Epithelial cell of proximal tubule (primary cell): ENCODE results near the gene C2orf16.

- RAMPAGE, long total RNA: no peak
- RRBS: no CpG with 5 or more reads among the region's 5 CpGs
Measured at GRCh38 chr2:27408232-27408587, 1.2 kb downstream of the PPM1G start.

DNA sequence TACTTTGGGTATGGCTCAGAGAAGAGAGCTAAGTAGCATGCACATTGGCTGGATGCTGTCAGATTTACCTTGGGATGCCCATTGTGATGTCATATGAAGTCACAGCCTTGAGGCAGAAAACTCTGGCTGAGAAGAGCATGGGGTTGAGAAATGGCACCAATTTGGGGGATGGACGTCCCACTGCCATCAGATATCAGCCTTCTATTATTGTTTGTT lies at the start of gene C2orf16:
TSS of gene C2orf16 (plus strand) at position 110 of the 216 bp plus-strand sequence.
- RAMPAGE, long total RNA: no peak
- RRBS: no CpG with 5 or more reads among the region's 1 CpG

DNA sequence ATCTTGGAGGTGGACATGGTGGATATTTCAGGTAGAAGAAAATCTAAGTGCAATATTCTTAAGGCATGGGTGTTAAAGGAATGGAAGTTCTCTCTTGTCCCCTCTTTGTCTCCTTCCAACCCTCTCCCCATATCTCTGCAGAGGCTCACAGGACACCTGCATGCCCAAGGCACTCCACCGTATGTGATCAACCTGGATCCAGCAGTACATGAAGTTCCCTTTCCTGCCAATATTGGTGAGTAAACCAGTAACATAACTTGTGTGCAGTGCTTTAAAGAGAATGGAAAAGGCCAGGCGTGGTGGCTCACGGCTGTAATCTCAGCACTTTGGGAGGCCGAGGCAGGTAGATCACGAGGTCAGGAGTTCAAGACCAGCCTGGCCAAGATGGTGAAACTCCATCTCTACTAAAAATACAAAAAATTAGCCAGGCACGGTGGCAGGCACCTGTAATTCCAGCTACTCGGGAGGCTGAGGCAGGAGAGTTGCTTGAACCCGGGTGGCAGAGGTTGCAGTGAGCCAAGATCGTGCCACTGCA lies 935 bp downstream of the GPN1 start:
- RAMPAGE, long total RNA: no peak
- RRBS: no CpG with 5 or more reads among the region's 9 CpGs

DNA sequence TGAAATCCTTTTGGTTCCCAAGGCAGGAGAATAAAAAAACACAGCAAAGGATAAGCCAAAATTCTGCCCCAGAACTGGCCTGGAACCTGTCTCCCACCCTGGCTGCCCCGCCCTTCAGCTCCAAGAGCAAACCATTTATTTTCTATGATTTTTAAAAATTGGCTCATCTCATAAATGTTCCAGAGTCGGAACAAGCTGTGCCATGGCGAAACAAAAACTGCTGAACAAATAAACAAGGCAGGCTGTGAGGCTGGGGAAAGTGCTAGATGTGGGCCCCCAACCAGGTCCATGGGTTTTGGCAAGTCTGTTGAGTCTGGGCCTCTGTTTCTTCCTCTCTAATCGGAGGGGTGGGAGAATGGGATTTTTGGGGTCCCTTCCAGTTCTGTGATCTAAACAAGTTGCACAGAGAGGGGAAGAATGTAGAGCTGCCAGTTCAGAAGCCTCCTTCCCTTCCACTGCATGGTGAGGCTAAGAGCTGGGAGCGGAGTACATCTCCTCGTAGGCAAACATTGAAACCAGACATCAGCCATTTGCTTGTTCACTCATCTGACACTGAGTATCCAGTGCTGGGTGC lies 44.3 kb downstream of the SLC4A1AP start:
- RAMPAGE, long total RNA: no peak
- RRBS: no CpG with 5 or more reads among the region's 6 CpGs

- RAMPAGE, long total RNA: no peak
- RRBS: no CpG with 5 or more reads among the region's 3 CpGs
Measured at GRCh38 chr2:27724237-27724580, 47.3 kb upstream of the MRPL33 start.

- RAMPAGE, long total RNA: no peak
- RRBS: no CpG with 5 or more reads among the region's 11 CpGs
Measured at GRCh38 chr2:27891438-27892218, 1.1 kb downstream of the BABAM2 start.

GRCh38 chr2:27959316-27960069 lies 69.0 kb downstream of the BABAM2 start:
- RAMPAGE, long total RNA: no peak
- RRBS: no CpG with 5 or more reads among the region's 4 CpGs

DNA sequence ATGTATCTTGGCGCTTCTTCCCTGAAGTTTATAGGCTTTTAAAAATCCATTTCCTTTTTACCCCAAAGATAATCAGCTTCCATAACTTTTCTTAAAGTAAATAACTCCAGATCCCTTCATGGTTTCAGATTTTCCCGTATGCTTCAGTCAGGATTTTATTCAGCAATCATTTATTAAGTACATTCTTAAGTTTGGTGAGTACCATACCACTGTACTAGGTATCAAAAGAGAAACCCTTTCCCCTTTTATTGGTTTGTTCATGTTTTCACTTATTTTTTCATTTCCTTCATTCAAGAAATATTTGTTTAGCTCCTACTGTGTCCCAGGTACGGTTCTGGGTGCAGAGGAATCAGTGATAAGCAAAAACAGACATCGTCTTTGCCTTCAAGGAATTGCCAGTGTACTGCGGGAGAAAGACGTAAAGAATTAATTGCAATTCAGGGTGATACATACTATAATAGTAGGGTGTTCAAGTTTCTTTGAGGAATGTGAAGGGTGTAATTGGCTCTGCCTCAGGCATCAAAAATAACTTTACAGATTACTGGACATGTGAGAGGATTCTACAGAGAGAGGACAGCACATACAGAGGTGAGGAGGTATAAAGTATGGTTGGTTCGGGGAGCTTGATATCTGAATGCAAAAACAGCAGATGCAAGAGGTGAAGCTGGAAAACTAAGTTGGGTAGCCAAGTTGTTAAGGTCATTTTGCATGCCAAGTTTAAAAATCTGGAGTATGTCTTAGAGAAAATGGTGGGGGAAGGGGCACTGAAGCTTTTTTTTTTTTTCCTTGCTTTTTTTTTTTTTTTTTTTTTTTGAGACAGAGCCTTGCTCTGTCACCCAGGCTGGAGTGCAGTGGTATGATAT lies 227.7 kb upstream of the FOSL2 start:
- RAMPAGE, long total RNA: no peak
- RRBS: no CpG with 5 or more reads among the region's 7 CpGs

- RAMPAGE, long total RNA: no peak
- RRBS: no CpG with 5 or more reads among the region's 9 CpGs
Measured at GRCh38 chr2:28172154-28172982, 220.3 kb upstream of the FOSL2 start.

GRCh38 chr2:28273624-28274273 lies 118.9 kb upstream of the FOSL2 start:
- RAMPAGE, long total RNA: no peak
- RRBS: no CpG with 5 or more reads among the region's 8 CpGs

- RAMPAGE, long total RNA: no peak
- RRBS: no CpG with 5 or more reads among the region's 12 CpGs
Measured at GRCh38 chr2:28334251-28334792, 58.3 kb upstream of the FOSL2 start.

DNA sequence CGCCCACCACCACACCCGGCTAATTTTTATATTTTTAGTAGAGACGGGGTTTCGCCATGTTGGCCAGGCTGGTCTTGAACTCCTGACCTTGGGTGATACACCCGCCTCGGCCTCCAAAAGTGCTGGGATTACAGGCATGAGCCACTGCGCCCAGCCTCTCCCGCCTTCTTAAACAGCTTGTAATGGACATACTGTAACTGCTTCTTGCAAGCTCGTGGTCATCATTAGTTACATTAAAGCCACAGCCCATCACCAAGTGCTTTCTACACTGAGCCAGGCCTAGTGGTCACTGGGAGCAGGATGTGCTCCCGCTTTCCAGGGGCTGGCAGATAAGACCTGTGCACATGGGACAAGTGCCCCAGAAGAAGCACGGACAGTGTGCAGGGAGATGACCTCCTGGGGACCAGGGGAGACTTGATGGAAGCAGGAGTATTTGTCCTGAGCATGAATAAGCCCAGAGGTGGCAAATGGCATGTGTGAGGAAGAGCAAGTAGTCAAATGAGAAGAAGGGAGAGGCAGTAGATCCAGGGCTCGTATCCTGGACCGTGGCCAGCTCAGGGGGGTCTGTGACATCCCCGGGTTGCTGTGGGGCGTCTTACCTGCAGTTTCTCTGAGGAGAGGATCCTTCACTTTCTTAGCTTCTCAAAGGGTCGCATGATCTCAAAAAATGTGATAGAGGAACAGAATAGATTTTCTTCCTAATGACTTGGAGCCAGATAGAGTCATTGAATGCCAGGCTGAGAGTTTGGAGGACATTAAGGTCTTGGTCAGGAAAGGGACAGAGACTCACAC lies 57.1 kb upstream of the FOSL2 start:
- RAMPAGE, long total RNA: no peak
- RRBS: no CpG with 5 or more reads among the region's 16 CpGs

DNA sequence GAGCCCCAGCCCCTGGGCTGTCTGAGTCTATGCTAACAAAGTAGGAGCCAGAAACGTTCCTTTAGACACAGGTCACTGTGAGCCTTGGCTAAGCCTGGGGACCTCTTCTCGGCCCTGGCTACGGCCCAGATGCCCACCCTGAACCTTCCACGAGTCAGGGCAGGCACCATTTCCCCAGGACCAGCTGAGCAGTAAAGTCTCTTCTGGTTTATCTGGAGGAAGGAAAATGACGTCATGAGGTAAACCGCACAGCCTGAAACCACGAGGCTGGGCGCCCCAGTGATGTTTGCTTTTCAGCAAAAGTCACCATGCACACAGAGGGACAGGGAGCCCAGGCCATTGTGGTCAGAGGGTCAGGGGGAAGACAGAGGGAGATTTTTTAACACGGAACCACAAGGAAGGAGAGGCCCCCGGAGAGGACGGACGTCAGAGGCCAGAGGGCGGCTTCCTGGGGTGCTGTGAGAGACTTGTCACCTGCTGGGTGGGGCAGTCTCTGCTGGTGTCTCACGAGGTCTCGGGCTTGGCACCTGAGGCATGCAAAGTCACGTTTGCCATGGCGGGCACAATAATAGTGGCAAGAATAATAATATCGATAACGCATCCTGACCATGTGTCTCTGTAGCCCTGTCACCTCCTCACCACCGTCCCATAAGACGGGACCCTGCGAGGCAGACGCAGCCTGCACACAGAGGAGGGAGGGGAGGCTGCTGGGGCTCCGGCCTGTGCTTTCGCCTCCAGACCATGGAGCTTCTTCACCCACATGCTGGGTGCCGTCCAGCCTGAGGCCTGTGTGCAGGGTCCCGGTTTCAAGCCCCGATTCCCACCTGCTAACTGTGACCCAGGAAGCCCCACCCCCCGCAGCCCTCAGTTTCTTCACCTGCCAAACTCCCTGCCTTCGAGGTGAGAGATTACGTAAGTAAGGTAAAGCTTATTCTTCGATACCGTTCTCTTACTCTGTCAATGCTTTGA lies 33.2 kb upstream of the FOSL2 start:
- RAMPAGE, long total RNA: no peak
- RRBS: 97% methylated on average over 4 of the region's 33 CpGs

DNA sequence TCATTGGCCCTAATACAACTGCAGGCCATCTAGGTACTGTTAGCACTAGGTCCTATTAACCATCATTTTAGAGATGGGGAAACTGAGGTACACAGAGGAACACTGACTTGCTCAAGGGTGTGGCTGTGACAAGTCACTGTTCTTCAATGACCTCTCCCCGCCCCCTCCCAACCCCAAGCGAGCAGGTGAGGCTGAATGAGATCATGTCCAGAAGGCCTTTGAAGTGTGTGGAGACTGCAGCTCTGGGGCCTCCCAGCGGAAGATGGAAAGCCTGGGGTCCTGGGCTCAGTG lies 17.0 kb upstream of the FOSL2 start:
- RAMPAGE, long total RNA: no peak
- RRBS: no CpG with 5 or more reads among the region's 3 CpGs

GRCh38 chr2:28389619-28389964 lies 3.1 kb upstream of the FOSL2 start:
- RAMPAGE, long total RNA: no peak
- RRBS: no CpG with 5 or more reads among the region's 3 CpGs

- RAMPAGE, long total RNA: no peak
- RRBS: 2% methylated on average over 3 of the region's 16 CpGs
Measured at GRCh38 chr2:28394445-28394890, 1.8 kb downstream of the FOSL2 start.

GRCh38 chr2:28395974-28396667 lies 3.5 kb downstream of the FOSL2 start:
- RAMPAGE, long total RNA: no peak
- RRBS: no CpG with 5 or more reads among the region's 6 CpGs

DNA sequence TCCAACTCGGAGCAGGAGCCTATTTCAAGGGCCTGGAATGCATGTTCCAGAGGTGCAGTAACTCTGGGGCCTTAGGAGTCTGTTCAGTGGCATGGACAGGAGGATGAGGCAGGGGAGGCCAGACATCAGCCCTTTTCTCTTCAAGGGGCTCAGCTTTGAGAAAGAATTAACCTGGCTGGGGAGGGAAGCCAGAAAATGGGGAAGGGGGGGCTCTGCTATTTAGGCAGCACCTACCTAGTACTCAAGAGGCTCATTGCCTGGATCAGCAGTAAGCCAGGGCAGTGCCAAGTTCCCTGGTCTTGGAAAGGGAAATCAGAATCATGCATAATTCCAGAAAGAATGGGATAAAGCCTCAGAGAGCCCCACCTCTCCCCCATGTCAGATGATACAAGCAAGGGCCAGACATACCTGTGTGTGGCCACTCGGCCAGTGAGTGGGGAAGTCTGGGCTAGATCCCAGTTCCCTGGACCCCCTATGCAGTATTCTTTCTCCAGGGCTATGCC lies 12.3 kb downstream of the FOSL2 start:
- RAMPAGE, long total RNA: no peak
- RRBS: no CpG with 5 or more reads among the region's 2 CpGs

- RAMPAGE, long total RNA: no peak
- RRBS: no CpG with 5 or more reads among the region's 3 CpGs
Measured at GRCh38 chr2:28411274-28411524, 18.5 kb downstream of the FOSL2 start.

- RAMPAGE, long total RNA: no peak
- RRBS: no CpG with 5 or more reads among the region's 13 CpGs
Measured at GRCh38 chr2:28545662-28546355, 49.9 kb downstream of the PLB1 start.